ENCODE measurements around the genes ARG2 and RDH12.

- PRO-cap, result no peak
Measured at GRCh38 chr14:66495611-66496021, 9.4 kb downstream of the CCDC196 start.

DNA sequence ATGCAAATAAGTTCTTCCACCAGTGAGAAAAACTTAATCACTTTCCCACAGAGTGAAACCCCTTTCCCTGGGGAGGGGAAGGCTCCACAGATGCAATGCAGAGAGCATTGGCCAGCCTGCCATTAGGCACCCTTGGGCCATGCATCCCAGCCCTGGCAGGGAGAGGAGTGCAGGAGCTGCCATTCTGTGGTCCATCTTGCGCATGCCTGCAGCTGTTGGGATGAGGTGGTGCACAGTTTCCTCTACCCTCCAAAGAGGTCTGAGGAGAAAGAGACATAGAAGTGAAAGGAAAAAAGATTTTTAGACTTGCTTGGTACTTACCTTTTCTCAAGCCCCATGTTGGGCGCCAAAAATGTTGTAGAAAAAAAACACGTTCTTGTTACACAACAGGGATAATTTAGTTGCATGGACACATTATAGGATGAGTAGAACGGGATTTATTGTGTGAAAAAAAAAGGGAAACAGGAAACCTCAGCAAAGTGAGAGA is 244.5 kb upstream of the GARIN2 start:
- PRO-cap, result no peak

DNA sequence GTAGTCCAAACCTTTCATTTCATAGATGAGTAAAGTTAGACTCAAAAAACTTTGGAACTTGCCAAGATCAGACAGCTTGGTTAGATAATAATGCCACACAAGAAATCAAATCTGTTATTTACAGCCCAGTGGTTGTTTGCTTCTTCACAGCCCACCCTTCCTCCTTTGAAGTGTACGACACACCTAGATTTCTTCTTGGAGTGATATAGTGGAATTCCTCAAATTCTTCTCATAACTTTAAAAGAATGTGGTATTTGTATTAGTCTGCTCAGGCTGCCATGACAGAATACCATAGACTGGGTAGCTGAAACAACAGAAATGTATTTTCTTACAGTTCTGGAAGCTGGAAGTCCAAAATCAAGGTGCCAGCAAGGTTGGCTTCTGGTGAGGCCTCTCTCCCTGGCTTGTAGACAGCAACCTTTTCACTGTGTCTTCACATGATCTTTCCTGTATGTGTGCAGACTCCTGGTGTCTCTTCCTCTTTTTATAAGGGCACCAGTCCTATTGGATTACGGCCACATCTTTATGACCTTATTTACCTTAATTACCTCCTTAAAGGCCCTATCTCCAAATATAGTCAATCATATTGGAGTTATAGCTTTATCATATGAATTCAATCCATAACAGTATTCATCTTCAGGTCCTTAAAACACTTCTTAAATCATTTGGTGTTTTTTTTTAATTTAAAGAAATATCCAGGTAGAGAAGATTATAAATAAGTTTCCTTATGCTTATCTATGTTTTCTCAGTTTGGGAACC is 21.3 kb upstream of the GARIN2 start:
- PRO-cap, result no peak

GRCh38 chr14:67392978-67393400 is 19.0 kb downstream of the PLEK2 start:
- PRO-cap, result no peak

DNA sequence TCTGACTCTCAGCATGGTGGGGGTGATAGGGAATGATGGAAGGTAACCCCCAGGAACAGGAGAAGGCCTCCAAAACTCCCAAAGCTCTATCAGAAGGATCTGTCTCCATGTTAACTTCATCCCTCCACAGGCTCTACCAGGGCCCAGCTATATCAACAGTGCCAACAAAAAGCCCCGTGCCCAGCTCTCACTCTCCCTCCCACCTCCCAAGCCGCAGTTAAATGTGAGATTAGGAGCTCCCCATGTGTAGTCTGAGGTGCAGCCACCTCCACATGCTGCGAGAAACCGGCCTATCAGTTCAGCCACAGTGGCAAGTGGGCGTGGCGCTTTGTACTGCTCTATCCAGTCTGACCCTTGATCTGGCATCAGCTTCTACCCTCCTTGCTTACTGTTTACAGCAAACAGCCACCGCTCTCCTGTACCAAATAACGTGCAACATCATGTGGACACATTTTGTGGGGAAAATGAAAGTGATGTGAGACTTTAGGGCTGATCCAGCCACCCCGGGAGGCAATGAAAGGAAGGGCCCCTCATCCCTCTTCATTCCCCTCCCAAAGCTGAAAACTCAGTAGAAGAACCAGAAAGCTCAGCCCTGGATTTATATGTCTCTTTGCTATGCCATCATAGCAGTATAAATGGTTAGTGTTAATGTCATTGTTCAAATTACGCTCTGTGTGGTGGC is 1.6 kb downstream of the PLEK2 start:
- PRO-cap, result no peak

- PRO-cap, result unidirectional peak, plus-strand start at chr14:67514927; unidirectional peak, plus-strand start at chr14:67514970; bidirectional peak, plus-strand start at chr14:67515330, minus-strand start at chr14:67515215; unidirectional peak, minus-strand start at chr14:67515485
Measured at GRCh38 chr14:67514828-67515939, 17.9 kb upstream of the PLEKHH1 start.

DNA sequence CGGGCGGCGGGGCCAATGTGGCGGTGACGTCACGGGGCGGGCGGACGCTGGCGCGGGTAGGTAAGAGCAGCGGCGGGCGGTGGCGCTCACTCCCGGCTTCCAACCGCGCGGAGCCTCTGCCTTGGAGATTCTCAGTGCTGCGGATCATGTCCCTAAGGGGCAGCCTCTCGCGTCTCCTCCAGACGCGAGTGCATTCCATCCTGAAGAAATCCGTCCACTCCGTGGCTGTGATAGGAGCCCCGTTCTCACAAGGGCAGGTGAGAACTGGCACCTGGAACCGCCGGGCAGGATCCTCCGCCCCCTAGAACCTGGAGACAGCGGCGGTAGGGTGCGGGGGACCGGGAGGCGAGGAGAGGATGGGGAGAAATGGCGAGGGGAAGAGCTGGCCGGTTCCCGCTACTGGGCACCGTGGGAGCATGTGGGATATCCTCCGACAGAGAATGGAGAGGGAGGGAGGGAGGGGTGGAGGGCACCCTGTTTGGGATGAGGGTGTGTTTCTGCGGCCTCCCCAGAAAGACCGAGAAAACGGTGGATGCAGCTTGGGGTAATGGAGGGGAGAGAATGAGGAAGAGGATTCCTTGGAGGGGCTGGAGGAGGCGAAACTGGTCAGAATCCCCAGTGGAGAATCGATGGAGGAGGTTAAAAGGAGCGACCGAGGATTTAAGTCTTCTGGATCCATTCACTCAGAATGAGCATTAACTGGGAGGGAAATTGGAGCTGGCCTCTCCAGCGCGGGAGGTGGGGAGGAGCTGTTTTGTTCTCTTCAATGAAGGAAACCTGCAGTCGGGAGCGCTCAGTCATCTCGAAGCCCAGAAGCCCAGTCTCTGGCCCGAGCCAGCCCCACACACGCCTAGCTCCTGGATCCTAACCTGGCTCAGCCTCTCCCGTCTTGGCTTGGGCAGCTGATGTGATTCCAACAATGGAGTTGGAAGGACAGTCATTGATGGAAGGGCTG is at the start of gene ARG2:
ARG2 (plus strand) TSS at position 89 of the 955 bp plus-strand sequence.
- PRO-cap, result bidirectional peak, plus-strand start at position 89 of the sequence, minus-strand start outside the sequence

GRCh38 chr14:67645177-67645756 is 25.5 kb downstream of the ARG2 start:
- PRO-cap, result no peak

GRCh38 chr14:67701662-67701946 is at the start of gene RDH12:
RDH12 (plus strand) TSS chr14:67701886.
- PRO-cap, result no peak

GRCh38 chr14:67853260-67853670 is 33.7 kb downstream of the RAD51B start:
- PRO-cap, result unidirectional peak, minus-strand start at chr14:67853319

DNA sequence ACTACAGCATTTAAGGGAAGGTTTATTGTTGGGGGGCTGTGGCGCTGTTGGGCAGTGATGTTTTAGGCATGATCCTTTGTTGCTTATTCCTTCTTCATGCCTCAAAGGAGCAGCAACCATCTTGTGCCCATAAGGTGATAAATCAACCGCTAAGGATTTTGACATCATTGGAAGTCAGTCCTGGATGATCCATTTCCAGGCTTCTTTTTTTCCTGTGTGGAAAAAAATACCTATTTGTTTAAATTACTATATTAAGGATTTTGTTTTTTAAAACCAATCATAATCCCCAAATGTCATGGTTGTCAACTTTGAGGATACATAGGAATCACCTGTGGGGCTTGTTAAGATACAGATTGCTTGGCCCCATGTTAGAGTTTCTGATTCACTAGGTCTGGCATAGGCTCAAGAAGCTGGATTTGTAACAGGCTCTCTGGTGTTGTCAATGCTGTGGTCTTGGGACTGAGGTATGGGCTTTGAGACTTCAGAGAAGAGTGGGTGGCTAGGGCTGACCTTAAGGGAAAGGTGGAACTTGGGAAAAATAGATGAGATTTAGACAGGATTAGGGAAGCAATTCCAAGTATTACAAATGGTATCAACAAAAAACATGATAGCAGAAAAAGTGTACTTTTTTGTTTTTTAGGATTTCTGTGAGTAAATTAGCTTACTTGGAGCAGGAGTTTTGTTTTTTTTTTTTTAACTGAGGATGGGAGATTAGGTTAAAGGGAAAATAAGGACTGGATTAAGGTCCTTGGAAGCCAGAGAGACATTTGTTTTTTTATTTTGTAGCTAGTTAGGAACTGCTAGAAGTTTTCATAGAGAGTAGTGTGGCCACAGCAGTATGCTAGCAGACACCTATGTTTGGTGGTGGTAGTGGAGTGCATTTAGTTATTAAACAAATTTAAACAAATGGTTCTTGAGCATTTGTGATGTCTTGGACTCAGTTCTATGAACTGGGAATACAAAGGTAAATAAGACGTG is 88.5 kb downstream of the RAD51B start:
- PRO-cap, result no peak

DNA sequence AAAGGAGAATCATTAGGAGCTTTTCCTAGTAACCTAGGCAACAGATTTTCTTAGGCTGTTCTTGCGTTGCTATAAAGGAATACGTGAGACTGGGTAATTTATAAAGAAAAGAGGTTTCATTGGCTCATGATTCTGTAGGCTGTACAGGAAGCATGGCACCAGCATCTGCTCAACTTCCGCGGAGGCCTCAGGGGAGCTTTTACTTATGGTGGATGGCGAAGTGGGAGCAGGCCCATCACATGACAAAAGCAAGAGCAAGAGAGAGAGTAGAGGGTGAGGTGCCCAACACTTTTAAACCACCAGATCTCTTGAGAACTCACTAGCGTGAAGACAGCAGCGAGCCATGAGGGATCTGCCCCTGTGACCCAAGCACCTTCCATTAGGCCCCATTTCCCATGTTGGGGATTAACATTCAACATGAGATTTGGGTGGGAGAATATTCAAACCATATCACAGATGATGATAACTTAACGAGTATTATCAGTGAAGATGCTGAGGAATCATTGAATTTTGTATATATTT is 97.6 kb downstream of the RAD51B start:
- PRO-cap, result no peak

GRCh38 chr14:68145070-68145465 is 325.5 kb downstream of the RAD51B start:
- PRO-cap, result no peak

GRCh38 chr14:68193772-68194585 is 374.4 kb downstream of the RAD51B start:
- PRO-cap, result no peak

DNA sequence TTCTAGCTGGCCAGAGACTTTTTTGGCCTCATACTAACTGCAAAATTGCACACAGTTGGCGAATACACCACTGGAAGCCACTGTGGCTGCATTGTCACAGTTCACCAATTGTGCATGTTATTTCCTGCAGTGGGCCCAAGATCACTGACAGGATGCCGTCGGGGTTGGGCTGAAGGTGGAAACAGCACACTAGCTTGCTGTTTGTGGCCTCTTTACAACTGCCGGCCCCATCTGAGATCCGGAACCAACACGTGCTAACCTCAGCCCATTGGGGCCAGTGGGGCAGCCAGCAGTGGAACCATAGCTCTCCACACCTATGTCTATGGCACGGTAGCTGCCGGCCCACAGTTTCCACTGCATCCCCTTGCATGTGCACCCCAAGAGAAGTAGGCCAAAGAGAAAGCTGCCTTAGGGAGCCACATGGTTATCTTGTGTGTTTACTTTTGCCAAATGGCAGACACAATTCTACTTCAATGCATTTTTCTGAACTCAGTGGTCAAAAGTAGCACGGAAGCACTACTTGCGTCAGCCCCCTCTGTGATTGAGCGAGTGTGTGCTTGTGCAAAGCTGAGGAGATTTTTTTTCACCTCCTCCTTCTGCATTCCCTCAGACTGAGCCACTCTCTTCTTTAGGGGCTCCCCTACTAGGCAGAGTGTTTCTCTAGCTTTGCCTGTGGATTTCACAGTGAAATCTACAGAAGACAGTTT is 464.0 kb downstream of the RAD51B start:
- PRO-cap, result bidirectional peak, plus-strand start at position 263 of the sequence, minus-strand start at position 82 of the sequence

DNA sequence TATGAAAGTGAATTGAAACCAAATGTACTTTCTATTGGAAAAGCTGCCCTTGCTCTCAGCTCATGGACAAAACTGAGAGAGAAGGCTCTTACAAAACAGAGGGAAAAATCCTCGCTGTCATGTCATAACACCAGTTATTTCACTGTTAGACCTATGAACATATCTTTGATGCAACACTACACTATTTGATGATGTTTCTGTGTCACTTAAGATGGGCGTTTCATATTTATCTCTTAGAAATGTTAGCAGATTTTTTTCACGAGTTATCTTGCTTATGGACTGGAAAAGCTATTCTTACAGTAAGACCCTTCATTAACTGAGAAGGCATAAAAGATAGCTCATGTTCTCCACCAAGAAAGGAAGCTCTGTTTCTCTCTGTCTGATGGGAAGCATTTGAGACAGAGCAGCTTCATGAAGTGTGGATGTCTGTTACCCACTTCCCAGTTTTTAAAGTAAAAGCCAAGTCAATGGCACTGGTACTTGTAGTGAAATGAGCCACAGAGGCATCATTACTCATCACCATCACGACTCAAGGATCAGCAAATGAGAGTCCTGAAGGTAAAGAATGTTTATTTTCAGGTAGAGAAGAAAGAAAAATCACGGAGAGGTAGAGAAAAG is 483.9 kb downstream of the ZFP36L1 start:
- PRO-cap, result unidirectional peak, minus-strand start at position 454 of the sequence

GRCh38 chr14:68399943-68400488 is 392.9 kb downstream of the ZFP36L1 start:
- PRO-cap, result no peak

GRCh38 chr14:68473862-68474207 is 319.0 kb downstream of the ZFP36L1 start:
- PRO-cap, result no peak

DNA sequence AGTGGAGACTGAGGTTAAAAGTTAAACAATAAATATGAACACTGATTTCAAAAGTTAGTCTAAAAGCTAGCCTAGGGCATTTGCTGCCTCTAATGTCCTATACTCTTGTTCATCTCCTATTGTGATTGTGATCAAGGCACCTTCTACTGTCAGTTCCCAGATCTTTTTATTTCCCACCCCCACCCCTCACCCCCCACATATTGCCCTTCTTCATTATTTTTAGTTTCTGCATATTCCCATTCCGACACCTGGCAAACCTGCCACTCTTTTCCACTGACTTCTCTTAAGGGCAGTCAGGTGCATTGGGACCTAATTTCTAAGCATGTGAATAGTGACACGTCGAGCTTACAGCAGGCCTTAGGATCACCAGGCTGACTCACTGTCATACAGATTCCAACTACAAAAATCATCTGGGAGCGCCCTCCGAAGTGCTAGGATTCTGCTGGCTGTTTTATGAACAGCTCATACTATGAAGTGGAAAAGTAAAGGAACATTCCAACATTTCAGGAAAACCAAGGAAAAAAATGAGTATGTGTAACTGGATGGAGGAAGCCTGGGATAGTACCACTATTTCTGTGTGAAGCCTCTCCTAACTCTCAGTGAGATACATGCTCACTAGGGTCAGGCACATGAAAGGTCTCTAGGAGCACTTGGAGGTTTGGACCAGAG is 257.5 kb downstream of the ZFP36L1 start:
- PRO-cap, result no peak

DNA sequence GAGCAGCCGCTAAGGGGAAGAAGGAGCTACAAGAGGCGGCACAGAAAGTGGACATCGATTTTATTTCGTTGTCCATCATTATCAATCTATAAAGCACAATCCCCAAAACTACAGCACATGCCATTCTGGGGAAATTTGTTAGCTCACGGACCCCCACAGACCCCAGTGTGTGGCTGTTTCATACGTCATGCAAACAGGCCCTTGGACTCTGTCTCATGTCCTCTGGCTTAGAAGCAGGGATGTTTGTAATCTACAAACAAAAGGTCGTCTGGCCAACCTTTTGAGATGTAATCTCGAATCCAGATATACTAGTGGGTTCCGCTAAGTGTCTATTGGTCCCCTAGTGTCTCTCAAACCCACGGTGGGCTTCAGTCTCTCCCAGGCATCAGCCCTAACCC is 221.0 kb downstream of the ZFP36L1 start:
- PRO-cap, result no peak